ENCODE measurements around the gene GPR68.

DNA sequence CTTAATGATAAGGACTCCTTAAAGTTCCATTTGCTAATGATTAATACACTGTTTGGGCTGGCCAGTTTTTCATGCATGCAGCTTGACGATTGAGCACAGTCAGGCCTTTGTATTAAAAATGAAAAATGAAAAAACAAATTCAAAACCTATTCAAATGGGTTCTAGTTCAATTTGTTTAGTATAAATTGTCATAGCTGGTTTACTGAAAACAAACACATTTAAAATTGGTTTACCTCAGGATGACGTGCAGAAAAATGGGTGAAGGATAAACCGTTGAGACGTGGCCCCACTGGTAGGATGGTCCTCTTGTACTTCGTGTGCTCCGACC lies 8.1 kb downstream of the CALM1 start:
- PRO-cap = no peak

DNA sequence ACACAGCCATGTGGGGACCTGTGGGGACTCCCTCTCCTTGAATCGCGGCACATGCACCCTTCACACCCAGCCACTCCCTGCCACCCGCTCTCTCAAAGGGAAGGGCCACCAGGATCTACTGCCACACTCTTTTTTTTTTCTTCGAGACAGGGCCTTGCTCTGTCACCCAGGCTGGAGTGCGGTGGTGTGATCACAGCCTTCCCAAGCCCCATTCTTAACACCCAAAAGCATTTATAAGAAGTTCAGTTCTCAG lies 120.8 kb downstream of the CALM1 start:
- PRO-cap = no peak

- PRO-cap = no peak
Measured at GRCh38 chr14:90522091-90523189, 125.6 kb downstream of the CALM1 start.

DNA sequence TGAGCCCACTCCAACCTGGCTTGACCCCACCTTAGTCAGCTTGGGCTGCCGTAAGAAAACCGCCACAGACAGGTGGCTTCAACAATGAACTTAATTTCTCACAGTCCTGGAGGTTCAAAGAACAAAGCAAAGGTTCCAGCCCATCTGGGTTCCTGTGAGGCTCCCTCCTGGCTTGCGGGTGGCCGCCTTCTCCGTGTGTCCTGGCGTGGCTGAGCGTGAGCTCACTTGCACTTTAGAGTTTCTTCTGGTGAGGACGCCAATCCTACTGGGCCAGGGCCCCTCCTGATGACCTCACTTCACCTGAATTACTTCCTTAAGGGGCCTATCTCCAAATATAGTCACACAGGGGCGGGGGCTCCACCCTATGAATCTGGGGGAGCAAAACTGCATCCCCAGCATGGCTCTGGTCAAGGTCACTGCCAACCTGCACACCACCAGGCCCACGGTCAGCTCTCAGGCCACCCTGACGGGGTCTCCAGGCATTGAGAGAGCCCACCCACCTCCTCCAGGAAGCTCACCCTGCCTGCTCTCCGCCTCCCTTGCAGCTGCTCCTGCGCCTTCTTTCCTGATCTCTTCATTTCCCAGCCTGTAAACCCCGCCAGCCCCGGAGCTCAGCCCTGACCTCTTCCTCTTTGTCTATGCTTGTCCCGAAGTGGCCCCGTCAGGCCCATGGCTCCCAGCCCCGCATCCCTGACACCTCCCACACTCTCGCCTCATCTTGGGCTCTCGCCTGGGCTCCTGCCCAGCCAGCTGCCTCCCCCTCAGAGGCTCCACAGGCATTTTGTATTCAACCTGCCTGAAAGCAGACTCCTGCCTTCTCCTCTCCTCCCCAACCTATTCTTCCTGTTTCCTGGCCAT lies 139.1 kb downstream of the CALM1 start:
- PRO-cap = no peak

DNA sequence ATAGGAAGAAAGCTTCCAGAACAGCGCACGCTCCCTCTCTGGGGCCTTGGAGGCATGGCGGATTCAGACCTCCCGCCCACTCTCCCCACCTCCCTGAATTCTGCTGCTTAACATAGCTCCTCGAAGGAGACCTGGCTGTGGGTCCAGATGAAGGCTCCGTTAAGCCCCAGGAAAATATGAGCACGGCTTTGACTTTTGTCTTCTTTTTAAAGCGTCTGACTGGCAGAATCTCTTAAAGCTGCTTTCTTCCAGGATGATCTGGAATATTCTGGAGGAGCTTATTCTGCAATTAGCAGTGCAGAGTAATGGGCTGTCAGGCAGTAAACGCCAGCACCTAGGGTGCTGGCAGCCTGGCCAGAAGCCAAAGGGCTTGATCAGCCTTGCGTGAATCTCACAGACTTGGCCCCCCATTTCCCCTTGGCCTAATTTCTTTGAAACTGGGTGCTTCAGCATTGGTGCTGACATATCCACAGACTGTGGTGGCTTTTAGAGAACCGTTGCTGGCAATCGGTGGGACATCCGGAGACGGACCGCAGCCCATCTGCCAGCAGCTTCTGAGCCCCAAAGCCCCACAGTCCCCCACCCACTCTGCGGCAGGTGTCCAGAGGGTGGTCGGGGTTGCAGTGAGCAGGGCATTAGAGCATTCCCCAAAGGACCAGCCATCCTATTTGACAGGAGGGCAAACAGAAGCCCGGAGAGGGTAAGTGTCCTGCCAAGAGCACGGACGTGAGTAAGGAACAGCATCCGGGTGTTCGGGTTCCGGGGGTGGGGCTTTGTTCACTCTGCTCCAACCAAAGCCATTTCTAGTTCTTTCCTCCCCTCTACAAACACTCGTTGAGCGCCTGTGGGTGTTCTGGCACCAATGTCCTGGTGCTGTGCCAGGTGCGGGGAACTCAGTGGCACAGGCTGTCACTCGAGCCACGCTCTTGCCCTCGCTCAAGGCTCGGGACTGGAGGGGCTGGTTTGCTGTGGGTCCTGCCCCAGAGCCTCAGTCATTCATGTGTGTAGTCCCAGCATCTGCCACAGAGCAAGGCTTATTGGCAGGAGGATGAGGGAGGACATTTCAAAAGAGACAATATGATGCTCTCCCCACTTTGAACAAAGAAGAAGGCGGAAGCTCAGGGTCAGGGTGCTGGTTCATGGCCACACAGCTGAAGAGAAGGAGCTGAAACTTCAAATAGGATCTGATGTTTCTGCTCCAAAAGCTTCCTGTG lies 157.2 kb downstream of the CALM1 start:
- PRO-cap = no peak

DNA sequence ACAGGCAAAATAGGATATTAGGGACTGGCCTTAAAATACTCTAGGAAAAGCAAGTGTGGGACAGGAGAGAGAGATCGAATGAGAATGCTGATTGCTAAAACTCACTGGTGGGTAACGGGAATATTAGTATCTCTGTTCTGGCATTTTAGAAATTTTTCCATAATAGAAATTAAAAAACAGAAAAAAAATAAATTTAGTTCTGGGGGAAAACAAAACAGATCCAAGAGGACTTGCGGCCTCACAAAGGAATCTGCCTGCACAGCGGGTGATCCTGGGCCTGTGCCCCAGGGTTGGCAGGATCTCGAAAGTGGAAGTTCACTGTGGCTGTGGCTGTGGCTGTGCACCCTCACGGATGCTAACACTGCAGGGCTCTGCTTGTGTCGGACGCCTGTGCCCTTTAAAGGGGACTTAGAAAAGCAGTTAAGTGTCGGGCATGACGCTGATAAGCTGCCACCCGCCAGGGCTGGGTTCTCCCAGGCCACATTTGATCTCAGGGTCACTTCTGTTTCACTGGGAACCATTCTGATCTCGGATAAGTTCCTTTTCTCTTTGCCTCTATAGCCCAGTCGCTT lies 209.1 kb downstream of the TTC7B start:
- PRO-cap = no peak

- PRO-cap = no peak
Measured at GRCh38 chr14:90654708-90655658, 161.2 kb downstream of the TTC7B start.

- PRO-cap = unidirectional peak, plus-strand start at chr14:91061160
Measured at GRCh38 chr14:91061040-91061747, 753 bp upstream of the RPS6KA5 start.

GRCh38 chr14:91108779-91109717 lies 4.8 kb upstream of the DGLUCY start:
- PRO-cap = no peak

DNA sequence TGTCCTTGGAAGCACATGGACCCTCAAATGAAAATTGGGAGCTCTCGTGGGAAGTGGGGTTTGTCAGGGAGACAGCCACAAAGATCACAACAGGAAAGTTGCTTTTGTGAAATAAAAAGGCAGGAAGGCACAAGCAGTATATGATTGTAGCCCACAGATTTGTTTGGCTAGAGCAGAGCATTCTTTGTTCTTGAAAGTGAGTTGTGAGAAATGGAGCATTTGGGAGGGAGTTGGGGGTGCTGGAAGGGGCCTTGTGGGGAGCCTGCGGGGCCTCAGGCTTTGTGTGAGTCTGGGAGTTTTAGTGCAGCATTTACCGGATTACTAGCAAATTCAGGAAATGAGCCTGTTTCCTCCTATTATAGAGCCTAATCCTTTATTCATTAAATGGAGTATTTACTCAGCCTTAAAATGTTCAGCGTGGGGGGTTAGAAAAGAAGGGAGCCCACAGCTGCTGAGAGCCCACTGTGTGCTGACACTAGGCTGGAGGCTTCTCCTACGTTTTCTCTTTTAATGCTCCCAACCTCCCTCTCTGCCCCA lies 30.9 kb downstream of the DGLUCY start:
- PRO-cap = no peak

GRCh38 chr14:91244348-91245491 lies at the start of gene GPR68:
GPR68 (minus strand) TSS chr14:91244704.
- PRO-cap = no peak

- PRO-cap = no peak
Measured at GRCh38 chr14:91350753-91351644, 66.6 kb downstream of the CCDC88C start.

DNA sequence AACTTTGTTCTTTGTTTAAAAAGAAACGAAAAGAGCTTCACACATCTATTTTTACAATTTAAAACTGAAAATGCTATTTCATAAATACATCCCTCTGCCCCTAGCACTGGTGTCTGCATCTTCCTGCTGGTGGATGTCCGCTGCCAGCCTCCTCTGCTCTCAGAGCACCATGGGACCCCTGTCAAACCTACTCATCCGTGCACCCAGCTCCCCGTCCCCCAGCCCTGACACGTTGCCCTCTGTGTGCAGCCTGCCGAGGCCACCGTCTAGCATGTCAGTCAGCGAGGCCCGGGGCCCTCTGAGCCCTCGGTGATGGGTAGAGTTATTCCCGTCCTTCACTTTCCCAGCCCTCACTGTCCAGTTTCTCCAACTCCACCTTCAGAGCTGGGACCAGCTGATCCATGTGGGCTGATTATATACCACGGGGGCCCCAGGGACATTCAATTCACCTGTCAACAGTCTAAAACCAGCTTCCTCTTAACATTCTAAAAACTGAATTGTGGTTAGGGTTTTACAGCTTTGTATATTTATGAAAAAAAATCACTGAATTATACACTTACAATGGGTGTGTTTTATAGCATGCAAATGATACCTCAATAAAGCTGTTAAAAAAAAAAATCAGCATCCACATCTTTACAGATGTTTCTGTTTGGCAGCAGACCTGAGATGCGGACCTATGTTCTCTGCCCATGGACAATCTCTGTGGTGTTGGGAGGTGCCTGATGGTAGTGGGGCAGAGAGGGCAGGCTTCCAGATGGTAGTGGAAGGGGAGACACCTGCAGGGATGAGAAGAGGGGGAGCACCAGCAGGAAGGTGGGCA lies 61.3 kb downstream of the CCDC88C start:
- PRO-cap = no peak

- PRO-cap = no peak
Measured at GRCh38 chr14:91418057-91418433, 425 bp upstream of the CCDC88C start.

DNA sequence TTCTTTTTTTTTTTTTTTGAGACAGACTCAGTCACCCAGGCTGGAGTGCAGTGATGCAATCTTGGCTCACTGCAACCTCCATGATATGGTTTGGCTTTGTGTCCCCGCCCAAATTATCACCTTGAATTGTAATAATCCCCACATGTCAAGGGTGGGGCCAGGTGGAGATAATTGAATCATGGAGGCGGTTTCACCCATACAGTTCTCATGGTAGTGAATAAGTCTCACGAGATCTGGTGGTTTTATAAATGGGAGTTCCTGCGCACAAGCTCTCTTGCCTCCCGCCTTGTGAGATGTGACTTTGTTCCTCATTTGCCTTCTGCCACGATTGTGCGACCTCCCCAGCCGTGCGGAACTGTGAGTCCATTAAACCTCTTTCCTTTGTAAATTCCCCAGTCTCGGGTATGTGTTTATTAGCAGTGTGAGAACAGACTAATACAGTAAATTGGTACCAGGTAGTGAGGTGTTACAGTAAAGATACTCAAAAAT lies 8.0 kb upstream of the CCDC88C start:
- PRO-cap = no peak

DNA sequence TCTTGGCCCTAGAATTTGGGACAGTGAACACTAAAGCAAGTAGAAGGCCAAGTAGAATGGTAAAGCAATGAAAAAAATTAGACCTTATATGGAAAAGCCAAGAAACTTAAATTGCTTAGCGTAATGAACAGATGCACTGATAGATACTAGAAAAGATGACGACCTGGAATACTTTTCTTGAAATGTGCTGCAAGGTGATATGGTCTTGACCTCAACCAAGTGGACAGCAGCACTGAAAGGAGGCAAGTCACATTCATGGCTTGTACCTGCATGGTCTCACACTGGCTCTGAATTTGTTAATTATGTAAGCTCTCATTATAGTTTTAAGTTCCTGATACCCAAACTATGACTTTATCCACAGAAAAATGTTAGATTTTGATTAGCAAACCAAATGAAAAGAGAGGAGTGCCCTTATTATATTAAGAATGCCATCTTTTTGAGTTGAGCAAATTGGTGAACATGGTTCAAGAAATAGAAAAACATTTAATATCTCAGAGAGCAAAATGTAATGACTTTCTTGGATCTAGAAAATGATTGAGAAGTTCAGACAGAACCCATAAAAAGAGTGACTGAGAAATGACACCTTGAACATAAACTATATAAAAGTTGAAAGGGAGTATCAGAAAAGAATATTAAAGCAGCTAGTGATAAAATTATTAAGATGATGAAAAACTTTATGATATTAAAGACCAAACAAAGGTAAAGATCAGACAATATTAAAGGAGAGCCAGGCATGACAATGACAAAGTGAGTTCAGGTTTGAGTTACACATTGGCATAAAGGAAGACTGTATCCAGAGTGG lies 26.7 kb downstream of the PPP4R3A start:
- PRO-cap = no peak

GRCh38 chr14:91496310-91497187 lies 13.6 kb downstream of the PPP4R3A start:
- PRO-cap = no peak

GRCh38 chr14:91510964-91511174 lies 759 bp upstream of the PPP4R3A start:
- PRO-cap = unidirectional peak, minus-strand start at chr14:91511055

DNA sequence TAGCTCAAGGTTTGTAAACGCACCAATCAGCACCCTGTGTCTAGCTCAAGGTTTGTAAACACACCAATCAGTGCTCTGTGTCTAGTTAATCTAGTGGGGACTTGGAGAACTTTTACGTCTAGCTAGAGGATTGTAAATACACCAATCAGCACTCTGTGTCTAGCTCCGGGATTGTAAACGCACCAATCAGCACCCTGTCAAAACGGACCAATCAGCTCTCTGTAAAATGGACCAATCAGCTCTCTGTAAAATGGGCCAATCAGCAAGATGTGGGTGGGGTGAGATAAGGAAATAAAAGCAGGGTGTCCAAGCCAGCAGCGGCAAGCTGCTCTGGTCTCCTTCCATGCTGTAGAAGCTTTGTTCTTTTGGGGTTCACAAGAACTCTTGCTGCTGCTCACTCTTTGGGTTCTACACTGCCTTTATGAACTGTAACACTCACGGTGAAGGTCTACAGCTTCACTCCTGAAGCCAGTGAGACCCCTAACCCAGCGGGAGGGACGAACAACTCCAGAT lies 68.6 kb upstream of the PPP4R3A start:
- PRO-cap = no peak

DNA sequence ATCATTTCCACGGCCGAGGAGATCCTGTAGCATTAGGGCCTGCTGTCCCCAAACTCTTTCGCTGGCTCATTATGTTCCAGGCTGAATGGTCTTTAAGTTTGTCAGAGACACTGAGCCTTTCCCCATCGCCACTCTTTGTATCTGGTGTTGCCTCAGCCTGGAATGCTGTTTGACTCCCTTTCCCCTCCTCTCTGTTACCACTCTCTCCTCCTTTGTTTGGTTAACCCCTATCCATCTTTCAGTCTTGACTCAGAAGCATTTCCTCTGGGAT lies 95.4 kb upstream of the PPP4R3A start:
- PRO-cap = no peak

Data from ileum (tissue), 1 donor.